SK-N-DZ (cell line): Measurements from ENCODE around the genes C19orf44 and TMEM38A.

DNA sequence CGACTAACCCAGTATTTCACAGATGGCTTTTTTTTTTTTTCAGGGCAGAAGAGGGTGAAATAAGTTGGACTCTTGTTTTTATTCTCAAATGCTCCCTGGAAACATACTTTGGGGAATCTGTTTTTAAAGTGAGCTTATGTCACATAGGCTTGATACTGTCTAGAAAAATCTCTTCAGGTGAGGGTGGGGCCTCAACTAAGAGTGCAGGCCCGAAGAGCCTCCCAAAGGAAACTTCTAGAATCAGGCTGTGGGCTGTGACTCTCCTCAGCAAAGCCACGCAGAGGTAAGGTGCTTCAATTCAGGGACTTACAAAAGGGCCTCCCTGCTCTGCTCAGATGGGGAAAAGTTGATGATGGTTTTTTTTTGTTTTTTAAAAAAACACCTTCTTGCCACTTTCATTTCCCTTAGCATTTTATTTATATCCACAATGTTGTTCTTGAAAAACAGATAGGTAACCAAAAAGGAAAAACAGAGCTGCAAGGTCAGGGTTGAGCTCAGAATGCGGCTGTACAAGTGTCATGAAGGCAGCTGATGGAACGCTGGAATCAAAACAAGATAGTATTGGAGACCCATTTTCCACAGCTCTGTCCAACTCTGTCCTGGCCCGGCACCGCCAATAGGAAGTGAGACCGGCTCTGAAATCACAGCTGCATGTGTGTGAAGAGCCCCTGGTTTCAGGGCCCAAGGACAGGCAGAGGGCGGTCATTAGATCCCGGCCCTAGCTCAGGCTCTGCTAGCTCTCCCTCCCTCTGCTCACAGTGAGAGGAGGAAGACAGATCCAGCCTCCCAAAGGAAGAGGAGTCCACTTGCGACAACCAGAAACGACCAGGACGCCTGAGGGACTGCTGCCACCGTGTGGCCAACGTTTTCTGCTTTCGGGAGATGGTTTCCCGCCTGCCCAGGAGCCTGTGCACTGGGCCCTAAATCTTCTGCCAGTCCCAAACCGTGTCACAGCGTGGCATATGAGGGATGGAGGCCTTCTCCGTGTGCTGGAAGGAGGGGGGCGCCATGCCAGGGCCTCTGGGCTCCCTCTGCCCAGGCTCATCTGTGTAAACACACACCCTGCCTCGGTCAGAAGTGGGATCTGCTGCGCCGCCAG, 58.3 kb downstream of the KLF2 start:
RAMPAGE:
- cytosol, long total RNA, result no peak
- nucleus, long total RNA, result no peak

GRCh38 chr19:16403232-16404093, 68.3 kb downstream of the EPS15L1 start:
RAMPAGE:
- cytosol, long total RNA, result no peak
- nucleus, long total RNA, result no peak

DNA sequence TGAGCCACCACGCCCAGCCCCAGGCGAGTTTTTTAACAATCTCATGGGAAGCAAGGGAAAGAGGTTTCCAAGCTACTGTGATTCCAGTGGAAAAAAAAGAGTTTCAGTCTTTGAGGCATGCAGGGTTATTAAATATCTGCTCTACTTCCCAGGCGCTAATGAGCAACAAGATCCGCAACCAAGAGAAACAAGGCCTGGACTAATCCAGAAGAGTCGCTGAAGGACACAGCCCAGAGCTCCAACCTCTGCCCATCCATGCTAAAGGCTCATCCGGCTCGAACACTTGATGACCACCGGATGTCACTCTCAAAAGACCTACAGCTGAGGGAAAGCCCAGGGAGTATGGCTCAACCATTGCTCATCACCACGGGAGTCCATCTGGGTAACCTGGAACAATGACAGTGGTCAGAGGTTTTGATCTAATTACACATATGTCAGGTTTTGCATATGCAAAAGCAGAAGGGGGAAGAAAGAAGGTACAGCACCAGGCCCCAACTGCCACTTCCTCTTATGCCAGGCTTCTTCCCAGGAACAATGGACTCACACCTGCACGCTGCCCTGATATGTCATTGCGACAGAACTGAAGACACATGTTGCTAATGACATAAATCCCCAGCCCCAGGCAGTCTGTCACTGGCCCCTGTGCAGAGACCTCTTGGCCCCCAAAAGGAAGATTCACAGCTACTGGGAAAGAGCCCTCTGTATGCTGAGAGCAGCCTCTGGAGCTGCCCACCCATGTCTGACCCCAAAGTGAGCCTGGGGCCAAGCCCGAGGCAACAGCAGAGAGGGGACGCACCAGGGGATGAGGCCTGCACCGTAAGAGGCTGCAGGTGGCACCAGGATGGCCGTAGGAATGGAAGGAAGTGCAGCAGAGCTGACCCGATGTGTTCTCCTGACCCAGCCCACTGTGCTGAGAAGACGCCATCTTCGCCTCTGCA, 26.5 kb downstream of the EPS15L1 start:
RAMPAGE:
- cytosol, long total RNA, result no peak
- nucleus, long total RNA, result no peak

DNA sequence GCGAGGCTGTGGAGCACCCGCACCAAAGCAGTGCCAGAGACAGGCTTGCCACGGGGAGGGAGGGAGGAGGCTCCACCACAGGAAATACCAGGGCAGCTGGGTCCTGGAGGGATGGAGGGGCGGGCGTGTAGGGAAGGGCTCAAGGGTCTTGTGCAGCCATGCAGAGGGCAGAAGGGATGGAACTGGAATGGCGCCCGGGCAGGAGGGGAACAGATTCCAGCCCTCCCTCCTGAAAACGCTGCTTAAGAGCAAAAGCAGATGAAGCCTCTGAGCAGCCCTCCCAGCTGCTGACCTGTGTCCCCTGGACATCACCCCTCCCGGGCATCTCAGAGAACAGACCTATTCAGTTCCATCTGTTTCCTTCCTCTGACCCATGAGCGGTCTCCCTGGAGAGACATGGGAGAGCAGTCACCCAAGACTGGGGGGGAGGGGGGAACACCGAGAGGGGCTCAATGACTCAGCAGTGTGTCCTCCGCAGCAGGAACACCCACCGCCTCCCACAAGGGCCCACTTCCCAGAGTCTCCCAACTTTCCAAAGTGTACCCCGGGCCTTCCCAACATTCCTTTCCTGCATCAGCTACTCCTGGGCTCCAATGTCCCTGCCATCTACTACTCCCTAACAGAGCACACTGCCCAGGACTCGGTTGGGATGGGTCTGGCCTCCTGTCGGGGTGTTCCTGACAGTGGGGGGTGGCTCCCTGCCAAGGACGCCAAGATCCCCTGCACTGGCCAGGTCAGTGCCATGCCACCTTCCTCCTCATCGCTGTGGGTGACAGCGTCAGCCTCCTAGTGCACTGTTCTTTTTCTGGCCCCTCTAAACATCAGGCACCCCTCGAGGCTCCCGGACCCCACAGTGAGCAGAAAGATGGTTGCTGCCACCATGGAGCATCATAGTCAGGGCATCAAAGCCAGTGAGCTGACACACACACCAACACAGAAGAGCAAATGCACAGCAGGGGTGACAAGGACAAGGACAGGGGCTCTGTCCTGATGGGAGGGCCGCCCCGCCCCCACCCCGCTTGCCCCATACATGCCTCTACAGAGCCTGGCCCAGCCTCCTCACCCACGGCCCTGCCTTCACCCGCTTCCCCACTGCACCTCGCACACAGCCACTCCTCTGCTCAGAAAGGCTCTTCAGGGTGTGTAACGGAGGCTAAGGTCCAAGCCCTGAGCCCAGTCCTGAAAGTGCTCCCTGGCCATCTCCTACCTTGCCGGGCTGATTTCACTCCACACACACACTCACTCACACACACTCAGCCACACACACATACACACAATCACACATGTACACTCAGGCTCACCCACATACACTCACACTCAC, 13.9 kb downstream of the EPS15L1 start:
RAMPAGE:
- cytosol, long total RNA, result no peak
- nucleus, long total RNA, result no peak

DNA sequence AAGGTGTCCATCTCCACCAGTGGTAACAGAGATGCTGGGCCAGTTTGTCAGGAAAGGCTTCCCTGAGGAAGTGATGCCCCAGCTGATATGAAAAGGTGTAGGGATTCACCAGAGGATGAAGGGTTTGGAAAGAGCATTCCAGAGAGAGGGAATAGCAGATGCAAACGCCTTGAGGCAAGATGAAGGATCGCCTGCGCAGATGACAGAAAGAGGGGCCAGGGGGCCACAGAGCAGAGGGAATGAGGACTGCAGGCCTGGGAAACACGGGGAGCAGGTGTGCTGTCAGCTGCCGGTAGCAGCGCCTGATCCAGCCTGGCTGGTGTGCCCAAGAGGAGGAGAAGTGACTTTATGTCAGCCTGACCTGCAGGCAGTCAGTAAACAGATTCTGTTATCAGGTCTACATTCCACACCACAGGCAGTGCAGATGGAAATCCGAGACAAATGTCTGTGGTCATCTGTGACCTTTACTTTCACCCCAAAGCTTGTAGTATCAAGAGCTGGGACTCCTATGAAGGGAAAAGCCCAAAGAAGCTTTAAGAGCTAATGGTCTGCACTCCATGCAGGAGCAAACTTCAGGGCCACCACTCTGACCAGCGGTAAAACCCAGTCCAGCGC, 7.9 kb downstream of the EPS15L1 start:
RAMPAGE:
- cytosol, long total RNA, result no peak
- nucleus, long total RNA, result no peak

DNA sequence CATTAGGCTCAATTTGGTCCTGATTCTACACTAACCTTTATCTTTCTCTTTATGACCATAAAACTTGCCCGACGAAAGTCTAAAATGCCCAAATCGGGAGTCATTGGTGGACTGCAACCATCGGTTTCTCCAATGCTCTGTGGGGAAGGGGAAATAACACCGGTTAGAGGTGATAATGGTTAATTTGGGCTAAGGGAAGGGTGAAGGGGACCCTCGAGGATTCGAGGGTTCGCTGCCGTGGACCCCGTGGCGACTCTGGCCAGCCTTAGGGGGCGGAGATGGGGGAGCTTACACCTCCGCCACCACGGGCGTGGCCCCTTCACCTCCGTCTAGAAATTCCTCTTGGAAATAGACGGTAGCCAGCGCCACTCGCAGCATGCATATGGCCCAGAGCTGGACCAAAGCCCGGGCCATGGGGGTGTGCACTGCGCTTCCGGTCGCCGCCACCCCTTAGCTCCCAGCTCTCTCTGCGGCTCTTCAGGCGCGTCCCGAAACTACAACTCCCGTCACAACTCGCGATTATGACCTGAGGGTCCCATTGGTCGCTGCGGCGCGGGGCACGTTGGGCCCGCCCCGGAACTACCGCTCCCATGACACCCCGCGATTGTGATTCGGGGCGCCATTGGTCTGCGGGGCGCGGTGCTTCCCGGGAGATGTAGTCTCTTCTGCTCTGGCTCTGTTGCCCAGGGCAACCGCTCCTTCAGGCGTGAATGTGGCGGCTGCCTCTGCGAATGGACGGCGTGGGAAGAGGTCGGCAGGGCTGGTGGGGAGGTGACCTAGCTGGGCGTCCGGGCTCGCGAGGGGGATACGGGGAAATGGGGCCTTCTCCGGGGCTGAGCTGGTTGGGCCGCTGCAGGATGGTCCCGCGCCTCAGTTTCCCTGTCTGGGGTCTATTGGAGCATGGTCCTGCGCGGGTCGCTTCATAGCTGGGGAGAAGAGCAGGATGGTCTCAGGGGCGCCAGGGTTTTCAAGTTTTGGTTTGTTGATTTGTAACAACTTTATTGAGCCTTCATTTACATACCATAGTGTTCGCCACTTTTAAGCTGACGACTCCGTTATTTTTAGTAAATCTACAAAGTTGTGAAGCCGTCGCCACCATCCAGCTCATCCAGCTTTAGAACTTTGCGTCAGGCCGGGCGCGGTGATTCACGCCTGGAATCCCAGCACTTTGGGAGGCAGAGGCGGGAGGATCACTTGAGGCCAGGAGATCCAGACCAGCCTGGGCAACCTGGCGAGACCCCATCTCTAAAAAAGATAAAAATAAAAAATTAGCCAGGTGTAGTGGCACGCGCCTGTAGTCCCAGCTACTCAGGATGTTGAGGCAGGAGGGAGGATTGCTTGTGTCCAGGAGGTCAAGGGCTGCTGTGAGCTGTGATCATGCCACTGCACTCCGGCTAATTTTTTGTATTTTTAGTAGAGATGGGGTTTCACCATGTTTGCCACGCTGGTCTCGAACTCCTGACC, at the start of gene C19orf44:
C19orf44 (plus strand) TSS at position 679 of the 1,464 bp plus-strand sequence.
RAMPAGE:
- cytosol, long total RNA, result start-site peak on the plus strand centred at position 691 of the sequence, 37 bp wide, 47 and 52 reads in 2 replicates
- nucleus, long total RNA, result no peak

GRCh38 chr19:16569211-16569579, 3.0 kb downstream of the SLC35E1 start:
RAMPAGE:
- cytosol, long total RNA, result no peak
- nucleus, long total RNA, result no peak

DNA sequence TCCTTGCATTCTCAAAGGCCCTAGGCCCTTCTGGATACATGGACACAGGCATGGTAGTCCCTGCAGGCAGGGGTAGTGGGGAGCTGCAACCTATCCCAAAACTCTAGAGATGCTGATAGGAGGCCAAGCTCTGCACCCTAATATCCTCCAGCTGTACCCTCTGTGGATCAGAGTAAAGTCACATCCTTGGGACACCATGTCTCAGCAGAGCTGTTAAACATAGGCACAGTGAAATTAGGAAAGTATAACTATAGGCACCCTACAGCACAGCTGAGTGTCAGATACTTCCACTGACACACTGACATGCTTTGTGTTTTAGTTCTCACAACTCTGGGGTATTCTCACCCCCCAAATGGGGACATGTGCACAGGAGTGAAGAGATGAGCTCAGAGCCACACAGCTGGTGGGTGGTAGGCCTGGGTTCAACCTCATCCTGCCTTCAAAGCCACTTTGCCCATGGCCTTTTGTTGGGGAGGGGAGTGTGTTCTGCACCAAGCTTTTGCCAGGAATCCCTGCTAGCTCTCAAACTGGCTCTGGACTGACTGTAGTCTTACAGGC, 1.6 kb upstream of the SLC35E1 start:
RAMPAGE:
- cytosol, long total RNA, result no peak
- nucleus, long total RNA, result no peak

RAMPAGE:
- cytosol, long total RNA, result no peak
- nucleus, long total RNA, result no peak
These were observed 13.0 kb upstream of the SLC35E1 start for GRCh38 chr19:16585165-16585597.

DNA sequence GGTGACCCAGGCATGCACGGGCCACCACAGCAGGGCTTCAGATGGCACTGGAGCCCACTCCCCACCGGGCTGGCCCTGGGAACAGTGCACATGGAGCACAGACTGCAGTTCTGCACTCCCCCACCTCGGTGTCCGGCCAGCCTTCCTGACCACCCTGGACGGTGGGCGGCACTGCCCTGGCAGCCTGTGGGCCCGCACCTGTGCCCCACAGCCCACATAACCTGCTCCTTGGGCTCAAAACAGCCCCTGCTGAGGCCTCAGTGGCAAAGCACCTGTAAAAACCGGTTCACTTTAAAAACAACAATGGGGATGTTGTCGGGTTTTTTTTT, 14.3 kb upstream of the SLC35E1 start:
RAMPAGE:
- cytosol, long total RNA, result no peak
- nucleus, long total RNA, result no peak

GRCh38 chr19:16588089-16589242, 16.3 kb upstream of the SLC35E1 start:
RAMPAGE:
- cytosol, long total RNA, result no peak
- nucleus, long total RNA, result no peak

DNA sequence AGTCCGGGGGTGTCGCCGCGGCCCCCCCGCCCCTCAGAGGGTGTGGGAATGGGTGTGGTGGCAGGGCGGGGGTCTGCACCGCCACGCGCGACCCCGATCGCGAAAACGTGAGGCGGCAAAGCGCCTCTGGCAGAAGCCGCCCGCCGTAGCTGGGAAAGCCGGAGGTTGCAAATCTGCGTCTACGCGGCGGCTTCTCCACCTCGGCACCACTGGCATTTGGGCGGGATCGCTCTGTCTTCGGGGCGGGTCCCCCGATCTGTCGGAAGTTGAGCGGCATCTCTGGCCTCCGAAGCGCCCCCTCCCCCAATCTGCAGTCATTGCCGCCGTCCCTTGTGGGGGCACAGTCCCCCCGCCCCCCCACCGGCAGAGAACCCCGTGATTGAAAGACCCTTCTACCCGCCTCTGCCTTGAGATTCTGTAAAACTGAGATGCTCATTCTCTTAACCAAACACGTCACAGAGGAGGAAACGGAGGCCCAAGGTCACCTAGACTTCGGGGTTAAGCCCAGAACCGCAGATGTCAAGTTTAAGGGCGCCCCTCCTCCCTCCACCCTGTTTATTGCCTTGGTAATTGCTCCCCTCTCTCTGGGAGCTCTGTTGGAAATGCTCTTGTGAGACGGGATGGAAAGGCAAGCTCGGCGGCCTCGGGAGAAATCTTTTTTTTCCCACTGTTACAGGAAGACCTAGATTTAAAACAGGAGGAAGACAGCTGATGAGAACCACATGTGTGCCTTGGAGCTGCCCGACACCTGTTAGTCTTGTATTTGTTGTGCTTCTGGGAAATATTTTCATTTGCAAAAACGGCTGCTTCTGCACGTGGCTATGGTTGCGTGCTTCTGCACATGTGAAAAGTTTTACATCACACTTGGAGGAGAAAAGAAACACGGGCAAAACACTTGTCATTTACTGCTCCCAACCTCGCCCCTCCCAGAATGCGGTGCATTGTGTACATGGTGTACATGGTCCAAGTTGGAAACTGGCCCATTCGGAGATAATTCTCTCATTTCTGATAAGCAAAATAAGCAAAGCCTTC, 995 bp upstream of the MED26 start:
RAMPAGE:
- cytosol, long total RNA, result no peak
- nucleus, long total RNA, result no peak

RAMPAGE:
- cytosol, long total RNA, result no peak
- nucleus, long total RNA, result no peak
These were observed 13.7 kb downstream of the SMIM7 start for GRCh38 chr19:16645949-16647027.

DNA sequence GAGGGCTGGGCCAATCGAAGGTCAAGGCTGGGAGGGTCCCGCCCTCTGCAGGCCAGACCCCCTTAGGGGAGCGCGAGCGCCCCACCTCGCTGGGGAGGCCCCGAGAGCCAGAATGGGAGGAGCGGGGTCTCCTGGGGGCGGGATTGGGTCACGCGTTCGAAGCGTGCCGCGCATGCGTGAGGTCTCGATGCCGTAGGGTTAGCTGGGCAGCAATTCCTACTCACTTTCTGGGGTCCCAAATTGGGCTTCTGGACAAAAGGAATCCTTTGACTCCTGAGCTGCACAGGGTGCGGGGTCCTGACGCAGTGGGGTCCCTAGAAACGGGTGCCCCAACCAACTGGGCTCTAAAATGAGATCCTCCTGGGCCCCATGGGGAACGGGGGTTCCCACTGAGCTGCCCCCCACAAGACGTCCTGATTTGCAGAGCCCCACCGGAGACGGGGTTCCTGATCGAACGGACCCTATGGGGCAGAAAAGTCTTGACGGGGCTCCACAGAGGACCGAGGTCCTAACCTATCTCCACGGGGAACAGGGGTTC, 331 bp upstream of the SMIM7 start:
RAMPAGE:
- cytosol, long total RNA, result no peak
- nucleus, long total RNA, result no peak

RAMPAGE:
- cytosol, long total RNA, result no peak
- nucleus, long total RNA, result no peak
These were observed at the start of gene TMEM38A for GRCh38 chr19:16660744-16661572. Gene TMEM38A, plus strand, starts transcription at chr19:16661139.

DNA sequence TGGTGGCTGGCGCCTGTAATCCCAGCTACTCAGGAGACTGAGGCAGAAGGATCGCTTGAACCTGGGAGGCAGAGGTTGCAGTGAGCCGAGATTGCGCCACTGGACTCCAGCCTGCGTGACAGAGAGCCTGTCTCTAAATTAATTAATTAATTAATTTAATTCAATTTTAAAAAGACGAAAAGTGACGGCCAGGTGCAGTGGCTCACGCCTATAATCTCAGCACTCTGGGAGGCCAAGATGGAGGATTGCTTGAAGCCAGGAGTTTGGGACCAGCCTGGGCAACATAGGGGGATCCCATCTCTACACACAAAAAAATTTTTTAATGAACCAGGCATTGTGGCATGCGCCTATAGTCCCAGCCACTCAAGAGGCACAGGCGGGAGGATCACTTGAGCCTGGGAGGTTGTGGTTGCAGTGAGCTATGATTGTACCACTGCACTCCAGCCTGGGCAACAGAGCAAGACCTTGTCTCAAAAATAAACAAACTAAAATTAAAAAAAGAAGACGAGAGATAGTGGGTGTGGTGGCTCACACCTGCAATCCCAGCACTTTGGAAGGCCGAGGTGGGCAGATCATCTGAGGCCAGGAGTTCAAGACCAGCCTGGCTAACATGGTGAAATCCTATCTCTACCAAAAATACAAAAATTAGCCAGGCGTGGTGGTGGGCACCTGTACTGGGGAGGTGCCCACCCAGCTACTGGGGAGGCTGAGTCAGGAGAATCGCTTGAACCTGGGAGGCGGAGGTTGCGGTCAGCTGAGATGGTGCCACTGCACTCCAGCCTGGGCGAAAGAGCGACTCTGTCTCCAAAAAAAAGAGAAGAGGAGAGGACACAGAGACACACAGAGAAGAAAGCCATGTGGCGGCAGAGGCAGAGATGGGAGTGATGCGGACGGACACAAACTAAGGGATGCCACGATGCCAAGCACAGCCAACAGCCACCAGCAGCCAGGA, 2.4 kb downstream of the F2RL3 start:
RAMPAGE:
- cytosol, long total RNA, result no peak
- nucleus, long total RNA, result no peak

DNA sequence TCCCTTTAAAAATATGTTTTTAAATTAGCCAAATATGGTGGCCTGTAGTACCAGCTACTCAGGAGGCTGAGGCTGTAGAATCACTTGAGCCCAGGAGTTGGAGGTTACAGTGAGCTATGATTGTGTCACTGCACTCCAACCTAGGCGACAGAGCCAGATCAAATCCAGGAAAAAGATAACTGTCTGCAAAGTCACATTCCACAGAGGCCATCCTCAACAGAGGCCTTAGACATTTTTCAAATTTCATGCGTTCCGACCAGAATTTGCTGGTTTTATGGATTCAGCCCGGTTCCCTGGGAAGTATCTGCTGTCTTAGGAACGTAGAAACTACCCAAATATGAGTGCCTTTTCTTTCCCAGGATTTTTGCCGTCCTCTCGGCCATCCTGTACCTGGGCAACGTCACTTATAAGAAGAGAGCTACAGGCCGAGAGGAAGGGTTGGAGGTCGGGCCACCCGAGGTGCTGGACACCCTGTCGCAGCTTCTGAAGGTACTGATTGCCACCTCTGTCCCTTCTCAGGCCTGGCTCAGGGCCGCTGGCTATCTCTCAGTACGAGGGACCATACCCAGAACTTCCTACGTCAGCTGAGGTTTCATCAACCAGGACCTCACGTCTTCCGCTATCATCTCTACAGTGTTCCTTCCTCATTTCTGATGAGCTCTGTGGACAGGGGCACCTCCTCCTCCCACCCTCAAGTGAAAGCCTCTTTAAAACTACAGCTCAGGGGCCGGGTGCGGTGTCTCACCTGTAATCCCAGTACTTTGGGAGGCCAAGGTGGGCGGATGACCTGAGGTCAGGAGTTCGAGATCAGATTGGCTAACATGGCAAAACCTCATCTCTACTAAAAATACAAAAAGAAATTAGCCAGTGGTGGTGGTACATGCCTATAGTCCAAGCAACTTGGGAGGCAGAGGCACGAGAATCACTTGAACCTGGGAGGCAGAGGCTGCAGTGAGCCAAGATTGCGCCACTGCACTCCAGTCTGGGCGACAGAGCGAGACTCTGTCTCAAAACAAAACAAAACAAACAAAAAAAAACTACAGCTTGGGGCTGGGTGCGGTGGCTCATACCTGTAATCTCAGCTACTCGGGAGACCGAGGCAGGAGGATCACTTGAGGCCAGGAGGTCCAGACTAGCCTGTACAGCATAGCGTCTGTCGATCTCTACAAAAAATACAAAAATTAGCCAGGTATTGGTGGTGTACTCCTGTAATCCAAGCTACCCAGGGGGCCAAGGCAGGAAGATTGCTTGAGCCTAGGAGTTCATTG, 58.2 kb upstream of the USE1 start:
RAMPAGE:
- cytosol, long total RNA, result no peak
- nucleus, long total RNA, result no peak

RAMPAGE:
- cytosol, long total RNA, result no peak
- nucleus, long total RNA, result no peak
These were observed 24.1 kb upstream of the USE1 start for GRCh38 chr19:17191003-17191467.

RAMPAGE:
- cytosol, long total RNA, result no peak
- nucleus, long total RNA, result no peak
These were observed 2.9 kb upstream of the USE1 start for GRCh38 chr19:17211939-17212913.

GRCh38 chr19:17220070-17220962, 5.2 kb downstream of the USE1 start:
RAMPAGE:
- cytosol, long total RNA, result no peak
- nucleus, long total RNA, result no peak